ENCODE measurements around a stretch of chr6.

GRCh38 chr6:35505993-35506393 is 6.7 kb downstream of the TULP1 start:
- RRBS = no CpG with 5 or more reads among the region's 21 CpGs

DNA sequence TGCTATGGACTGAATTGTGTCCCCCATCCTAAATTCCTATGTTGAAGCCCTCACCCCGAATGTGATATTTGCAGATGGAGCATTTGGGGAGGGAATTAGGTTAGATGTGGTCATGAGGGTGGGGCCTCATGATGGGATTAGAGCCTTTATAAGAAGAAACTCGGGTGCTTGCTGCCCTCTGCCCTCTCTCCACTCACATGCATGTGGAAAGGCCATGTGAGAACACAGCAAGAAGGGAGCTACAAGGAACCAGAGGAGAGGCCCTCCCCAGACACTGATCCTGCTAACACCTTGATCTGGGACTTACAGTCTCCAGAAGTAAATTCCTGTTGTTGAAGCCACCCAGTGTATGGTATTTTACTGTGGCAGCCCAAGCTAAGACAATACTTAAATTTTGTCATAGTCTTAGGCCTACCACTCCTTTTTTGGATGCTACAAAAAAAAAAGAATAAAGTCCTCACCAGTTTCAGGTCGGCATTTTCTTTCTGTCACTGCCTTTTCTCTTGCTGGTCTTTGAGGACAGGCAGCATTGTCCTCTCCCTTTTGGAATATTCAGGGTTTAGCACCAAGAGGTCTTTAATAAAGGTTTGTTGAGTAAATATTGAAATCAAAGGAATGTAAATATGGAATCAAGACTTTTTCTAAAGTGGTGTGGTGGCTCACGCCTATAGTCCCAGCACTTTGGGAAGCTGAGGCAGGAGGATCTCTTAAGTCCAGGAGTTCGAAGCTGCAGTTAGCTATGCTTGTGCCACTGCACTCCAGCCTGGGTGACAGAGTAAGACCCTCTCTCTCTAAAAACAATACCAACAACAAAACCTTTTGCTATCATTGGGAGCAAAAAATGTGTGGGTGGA is 69.8 kb upstream of the TULP1 start:
- RRBS = no CpG with 5 or more reads among the region's 5 CpGs

- RRBS = no CpG with 5 or more reads among the region's 1 CpG
These were observed 78.4 kb upstream of the TULP1 start for GRCh38 chr6:35591039-35591549.

DNA sequence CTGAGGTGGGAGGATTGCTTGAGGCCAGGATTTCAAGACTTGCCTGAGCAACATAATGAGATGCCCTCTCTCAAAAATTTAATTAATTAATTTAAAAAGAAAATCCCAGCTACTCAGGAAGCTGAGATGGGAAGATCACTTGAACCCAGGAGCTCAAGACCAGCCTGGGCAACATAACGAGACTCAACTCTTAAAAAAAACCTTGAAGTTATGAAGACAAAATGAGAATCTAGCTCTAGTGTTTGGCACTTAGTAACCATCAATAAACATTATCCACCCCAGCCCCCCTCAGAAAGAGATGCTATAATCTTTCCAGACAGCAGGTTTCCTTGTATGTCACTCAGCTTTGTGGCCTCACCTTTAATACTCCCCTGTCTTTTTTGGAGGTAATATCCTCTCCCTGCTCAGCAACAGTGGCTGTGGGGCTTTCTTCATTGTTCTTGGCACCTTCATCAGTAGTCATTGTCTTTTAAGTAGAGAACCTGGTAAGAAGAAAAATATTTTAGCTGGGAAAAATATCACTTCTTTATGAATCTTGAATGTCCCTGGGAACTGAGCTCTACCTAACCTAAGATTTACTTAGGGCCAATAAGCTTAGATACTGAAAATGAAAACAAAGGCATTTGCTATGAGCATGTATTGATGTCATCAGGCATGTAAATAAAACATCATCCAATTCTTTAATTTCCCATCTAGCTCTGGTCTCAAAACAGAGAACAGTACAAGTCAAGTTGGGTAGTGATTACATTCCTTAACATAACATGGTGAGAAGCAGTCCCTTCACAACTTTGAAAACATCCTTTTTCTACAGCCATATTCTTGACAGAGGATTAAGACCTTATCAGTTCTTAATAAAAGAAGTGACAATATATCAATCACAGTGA is 46.1 kb downstream of the FKBP5 start:
- RRBS = no CpG with 5 or more reads among the region's 1 CpG

DNA sequence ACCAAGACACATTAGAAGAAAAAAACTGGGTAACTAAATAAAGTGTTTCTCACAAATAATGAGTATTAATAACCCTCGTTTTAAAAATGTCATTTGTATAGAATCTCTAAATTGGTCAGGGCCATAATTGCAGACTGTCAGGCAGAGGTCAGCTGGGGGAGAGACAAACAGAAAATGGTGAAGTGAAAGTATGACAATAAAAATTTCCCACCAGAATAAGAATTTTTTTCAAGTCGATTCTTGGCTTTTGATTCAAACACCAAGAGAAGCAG is 1.6 kb downstream of the FKBP5 start:
- RRBS = no CpG with 5 or more reads among the region's 2 CpGs

DNA sequence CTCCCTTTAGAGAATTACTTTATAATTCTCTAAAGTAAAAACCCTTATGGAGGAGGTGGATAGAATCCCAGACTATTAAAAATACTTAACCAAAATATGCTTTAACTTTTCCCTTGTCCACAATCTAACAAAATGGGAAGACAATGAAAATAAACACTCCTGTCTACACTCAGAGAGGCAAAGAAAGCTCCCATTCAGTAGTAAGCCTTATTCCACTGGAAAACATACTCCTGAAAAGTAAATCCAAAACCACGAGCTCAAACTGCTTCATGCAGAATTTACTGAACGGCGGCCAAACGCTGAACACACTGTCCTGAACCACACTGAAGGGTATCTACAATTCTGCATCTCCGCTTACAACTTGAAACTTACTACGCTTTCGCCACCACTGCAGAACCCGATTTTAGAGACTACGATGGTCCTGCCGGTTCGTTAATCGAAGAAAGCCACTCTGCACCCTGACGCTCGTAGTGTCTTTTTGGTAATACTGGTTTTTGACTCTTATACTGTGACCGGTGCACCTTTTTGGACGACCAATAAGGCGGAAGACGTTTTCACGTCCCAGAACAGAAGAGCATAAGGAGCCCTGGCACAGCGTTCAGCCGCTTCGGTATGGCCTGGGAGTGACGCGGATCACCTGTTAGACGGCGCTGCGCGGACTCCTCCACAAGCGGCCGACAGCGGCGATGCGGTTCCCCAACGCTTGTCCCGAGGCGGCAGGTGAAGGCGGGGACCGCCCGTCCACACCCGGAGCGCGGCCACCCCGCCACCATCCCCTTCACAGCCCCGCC is 1.1 kb downstream of the FKBP5 start:
- RRBS = 38% methylated on average over 7 of the region's 44 CpGs

- RRBS = 1% methylated on average over 6 of the region's 18 CpGs
These were observed 366 bp upstream of the FKBP5 start for GRCh38 chr6:35689027-35689534.

DNA sequence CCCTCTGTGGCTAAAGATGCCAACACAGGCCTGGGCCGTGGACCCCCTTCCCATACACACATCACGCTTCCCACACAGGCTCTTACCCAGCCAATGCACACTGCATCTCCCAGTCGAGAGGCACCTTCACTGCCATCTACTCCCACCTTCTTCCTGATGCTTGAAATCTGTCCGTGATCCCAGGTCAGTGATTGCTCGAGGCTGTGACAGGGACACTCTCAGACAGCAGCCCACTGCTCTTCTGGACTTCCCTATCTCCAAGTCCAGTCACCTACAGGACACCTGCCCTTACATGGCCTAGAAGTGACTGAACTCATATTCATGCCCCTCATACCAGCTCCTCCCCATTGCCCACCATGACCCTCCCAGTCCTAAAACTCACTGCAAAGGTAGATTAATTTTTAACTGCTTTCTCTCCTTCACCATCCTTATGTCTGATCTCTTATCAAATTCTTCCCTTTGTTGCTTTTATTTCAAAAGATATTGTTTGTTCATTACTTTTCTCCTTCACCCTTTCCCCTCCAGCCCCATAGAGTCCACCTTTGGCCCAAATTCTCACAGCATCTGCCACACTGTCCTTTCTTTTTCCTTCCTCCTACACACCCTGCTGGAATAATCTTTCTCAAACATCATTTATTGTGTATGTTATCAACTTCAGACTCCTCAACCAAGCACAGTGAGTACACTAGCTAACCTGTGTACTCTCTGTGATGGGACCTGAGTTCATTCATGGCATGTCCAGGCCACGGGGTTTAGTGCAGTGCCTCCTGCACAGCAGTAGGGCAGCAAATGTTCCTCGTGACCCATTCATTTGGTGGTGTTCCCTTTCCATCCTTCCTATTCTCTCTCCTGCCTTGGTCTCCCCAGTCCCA is 7.4 kb upstream of the ARMC12 start:
- RRBS = no CpG with 5 or more reads among the region's 7 CpGs

DNA sequence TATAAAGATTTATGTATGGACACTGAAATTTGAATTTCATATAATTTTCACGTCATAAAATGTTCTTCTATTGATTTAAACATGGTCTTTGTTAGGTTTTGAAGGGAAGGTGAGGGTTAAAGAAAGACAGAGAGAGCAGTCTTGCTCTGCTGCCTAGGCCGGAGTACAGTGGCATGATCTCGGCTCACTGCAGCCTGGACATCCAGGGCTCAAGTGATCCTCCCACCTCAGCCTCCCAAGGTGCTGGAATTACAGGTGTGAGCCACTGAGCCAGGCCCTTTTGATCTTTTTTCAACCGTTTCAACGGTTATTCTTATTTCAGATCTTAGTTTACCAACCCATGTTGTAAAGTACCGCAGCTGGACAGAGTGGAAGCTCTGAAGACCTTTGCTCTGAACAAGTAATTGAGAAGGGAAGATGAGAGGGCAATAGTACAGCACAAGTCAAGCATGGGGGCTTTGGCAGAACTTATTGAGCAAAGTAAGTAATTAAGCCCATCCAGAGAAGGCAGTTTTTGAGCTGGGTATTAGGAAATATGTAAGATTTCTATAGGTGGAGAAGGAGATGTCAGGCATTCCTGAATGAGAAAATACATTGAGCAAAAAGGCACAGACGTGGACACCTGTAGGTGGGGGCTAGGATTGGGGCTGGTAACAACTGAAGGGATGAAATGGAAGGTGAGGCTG is 1.3 kb upstream of the SRPK1 start:
- RRBS = no CpG with 5 or more reads among the region's 7 CpGs

DNA sequence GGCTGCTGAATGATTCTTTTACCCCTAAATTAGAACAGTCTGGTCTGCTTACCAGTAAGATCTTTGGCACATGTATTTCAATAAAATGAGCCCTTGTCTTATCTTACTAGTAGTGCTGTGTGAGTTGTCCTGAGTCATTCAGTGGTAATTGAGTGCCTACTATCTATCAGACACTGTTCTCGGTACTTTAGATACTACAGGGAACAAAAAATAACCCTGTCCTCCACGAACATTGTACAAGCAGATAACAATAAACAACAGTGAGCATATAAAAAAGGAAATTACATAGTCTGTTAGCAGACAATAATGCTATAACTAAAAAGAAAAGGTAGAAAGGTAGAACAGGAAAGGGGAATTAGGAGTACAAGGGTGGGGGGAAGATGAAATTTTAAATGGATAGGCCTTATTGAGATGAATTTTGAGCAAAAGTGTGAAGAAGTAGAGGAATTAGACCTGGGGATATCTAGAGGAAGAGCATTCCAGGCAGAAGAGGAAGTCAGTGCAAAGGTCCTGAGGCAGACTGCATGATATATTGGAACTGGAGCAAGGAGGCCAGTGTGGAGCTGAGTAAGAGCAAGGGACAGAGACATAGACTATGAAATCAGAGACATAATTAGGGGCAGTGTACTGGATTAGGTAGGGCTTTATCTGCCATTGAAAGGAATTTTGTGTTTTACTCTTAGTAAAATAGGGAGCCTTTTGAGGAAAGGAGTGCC is 40.2 kb downstream of the MAPK14 start:
- RRBS = no CpG with 5 or more reads among the region's 2 CpGs

DNA sequence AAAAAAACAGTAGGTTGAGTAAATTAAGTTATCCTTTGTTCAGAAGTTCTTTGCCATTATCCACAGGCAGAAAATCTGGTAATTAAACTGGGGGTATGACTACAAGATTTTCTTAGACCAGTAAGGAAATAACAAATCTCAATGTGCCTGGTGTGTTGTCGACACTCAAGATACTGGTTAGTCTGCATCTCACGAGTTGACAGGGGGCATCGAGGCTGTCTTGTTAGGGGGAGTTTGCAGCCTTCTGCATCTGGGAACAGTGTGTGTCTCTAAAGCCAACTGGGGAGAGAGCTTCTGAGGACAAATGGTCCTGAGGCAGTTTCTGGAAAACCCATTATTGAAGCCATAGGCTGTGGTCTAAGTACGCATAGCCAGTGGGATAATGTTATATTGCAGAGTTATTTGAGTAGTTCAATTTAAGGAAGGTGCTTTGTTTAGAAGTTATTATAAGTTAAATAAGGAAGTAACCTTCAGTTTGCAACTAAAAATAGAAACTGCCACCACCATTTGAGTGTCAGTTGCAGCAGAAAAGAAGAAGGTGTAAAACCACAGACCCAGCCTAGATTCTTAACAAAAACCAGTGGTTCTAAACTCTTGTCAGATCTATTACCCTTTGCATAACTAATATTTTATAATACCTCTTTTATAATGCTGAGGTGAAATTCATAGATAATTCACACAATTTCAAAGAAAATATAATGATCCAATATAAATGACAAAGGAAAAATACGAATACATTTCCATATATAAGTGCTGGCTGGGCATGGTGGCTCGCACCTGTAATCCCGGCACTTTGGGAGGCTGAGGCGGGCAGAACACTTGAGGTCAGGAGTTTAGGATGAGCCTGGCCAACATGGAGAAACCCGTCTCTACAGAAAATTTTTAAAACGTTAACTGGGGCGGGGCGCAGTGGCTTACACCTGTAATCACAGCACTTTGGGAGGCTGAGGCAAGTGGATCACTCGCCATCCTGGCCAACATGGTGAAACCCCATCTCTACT is 15.3 kb upstream of the MAPK13 start:
- RRBS = no CpG with 5 or more reads among the region's 13 CpGs

- RRBS = no CpG with 5 or more reads among the region's 7 CpGs
These were observed 9.8 kb downstream of the MAPK13 start for GRCh38 chr6:36140050-36140594.

DNA sequence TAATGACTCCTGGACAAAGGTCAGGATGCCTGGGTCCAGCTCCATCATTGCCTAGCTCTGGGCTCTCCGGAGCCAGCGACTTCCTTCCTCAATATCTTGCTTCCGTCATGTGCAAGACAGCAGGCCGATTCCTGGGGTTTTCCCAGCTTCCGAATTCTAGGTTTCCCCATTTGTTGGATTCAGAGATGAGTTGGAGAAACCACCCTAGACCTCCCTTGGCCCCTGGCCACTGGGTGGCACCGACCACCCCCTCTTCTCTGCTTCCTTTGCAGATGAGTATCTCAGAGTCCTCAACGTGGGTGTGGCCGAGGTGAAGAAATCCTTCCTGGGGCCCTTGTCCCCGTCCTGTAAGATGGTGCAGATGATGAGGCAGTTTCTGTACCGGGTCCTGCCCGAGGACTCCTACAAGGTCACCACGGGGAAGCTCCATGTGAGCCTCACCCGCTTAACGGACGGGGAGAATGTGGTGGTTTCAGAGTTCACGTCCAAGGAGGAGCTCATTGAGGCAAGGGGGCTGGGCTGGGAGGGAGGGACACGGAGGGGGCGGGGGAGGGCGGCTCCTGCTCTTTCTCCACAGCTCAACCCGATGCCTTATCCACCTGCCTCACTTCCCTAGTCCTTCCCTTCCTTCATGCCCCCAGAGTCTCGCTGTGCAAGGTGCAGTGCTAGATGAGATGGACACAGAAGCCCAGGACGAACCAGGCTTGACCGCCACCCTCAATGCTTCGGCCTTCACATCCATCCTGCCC is 21.4 kb downstream of the PNPLA1 start:
- RRBS = no CpG with 5 or more reads among the region's 24 CpGs

- RRBS = no CpG with 5 or more reads among the region's 10 CpGs
These were observed 2.4 kb upstream of the BNIP5 start for GRCh38 chr6:36339026-36339483.

GRCh38 chr6:36358210-36359191 is 21.8 kb upstream of the BNIP5 start:
- RRBS = no CpG with 5 or more reads among the region's 6 CpGs

DNA sequence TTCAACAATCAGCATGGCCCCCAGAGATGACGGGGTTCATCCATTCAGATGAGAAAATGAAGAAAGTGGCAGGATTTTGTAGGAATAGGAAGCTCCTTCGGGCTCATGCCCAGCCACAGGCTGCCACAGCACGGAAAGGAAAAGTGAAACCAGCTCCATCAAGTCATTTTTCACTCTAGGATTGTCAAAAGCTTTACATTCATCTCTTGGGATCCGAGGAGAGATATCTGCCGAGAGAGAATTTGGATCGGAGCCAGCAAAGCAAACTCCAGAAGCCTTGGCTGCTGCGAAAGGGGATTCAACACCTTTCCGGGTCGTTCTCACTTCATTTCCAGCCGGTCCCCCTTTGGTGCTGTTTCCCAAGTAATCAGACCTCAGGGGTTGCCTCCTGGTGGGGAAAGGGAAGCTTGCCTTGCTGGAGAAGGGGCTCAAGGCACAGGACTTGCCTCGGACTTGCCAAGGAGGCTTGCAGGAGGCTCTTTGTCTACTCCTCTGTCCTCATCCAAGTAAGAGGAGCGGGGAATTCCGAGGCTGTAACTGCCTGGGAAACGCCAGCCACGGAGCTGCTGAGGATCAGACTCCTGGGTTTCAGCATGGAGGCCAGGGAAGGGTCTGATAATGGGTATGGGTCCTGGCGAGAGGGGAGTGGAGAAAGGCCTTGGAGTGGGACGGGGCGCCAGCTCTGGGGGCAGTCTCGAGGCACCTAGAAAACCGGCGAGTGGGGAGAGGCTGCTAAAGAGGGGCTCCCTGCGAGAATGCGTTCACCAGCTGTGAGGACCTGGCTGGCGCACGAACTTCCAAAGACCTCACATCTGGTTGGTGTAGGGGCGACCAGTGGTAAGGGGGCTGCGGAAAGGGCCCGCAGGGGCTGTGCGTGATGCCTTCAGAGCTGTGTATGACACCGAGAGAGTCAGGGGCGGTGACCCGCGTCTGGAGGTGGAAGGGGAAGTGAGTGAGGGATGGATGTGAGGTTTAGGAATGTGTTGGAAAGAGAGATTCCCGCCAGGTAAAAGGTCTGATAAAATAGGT is 730 bp downstream of the ETV7 start:
- RRBS = no CpG with 5 or more reads among the region's 34 CpGs

DNA sequence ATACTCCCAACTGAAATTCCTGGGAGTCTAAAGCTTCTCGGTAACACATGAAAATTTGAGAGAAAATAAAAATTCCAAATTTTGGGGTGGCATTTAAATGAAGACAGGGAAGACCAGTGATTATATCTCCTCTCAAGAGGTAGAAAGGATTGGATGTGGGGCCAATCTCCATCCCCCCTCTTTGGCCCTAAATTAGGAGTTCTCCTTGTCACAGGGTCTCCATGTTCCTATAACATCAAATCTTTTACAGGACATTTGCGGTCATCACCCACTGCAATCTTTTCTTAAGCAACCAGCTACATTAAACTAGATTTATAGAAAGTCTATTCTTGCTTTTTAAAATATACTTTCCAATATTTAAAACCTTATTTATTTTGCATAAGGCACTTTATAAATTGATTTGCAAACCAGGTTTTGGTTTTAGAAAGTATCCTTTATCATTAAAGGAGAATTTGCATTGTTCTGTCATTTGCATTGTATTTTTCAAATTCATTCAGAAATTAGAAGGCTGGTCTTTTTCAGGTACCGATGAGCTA is 26.5 kb downstream of the STK38 start:
- RRBS = no CpG with 5 or more reads among the region's 3 CpGs

GRCh38 chr6:36600264-36601254 is 6.4 kb downstream of the SRSF3 start:
- RRBS = no CpG with 5 or more reads among the region's 12 CpGs

DNA sequence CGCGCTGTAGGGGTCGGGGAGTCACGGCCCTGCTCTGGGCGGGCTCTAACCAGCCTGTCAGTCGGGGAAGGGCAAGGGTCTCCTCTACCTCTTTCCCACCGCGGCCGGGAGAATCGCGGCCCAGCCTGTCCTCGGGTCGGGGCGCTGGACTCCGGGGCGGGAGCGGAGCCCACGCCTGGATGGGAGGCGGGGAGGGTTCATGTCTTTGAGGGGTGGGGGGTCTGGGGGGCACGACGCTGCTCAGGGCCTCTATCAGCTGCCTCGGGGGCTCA is 1.1 kb downstream of the CDKN1A start:
- RRBS = 2% methylated on average over 7 of the region's 22 CpGs